OVCAR3 (cell line): ENCODE measurements around the gene ALK.

GRCh38 chr2:27584093-27585012 lies 1.5 kb downstream of the ZNF512 start:
- RRBS: no CpG with 5 or more reads among the region's 9 CpGs

GRCh38 chr2:27629149-27629428 lies 239 bp downstream of the GPN1 start:
- RRBS: 4% methylated on average over 4 of the region's 12 CpGs

DNA sequence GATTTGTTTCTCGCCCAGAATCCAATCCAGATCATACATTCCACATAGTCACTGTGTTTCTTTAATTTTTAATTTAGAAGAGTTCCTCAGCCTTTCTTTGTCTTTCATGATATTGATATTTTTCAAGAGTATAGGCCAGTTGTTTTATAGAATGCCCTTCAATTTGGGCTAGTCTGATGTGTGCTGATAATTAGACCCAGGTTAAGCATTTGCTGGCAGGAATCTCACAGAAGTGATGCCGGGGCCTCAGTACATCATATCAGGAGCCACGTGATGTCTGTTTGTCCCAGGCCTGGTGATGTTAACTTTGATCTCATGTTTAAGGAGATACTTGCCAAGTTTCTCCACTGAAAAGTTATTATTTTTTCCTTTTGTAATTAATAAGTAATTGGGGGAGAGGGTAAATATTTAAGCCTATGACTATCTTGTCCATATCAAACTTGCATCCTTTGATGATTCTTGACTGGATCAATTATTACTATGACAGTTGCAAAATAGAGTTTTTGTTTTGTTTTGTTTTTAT lies 46.1 kb downstream of the SLC4A1AP start:
- RRBS: no CpG with 5 or more reads among the region's 3 CpGs

- RRBS: no CpG with 5 or more reads among the region's 4 CpGs
Measured at GRCh38 chr2:27888740-27889332, 1.4 kb downstream of the RBKS start.

GRCh38 chr2:28390514-28391187 lies 2.0 kb upstream of the FOSL2 start:
- RRBS: 7% methylated on average over 2 of the region's 53 CpGs

GRCh38 chr2:28394445-28394890 lies 1.8 kb downstream of the FOSL2 start:
- RRBS: 14% methylated on average over 3 of the region's 16 CpGs

GRCh38 chr2:28397803-28398129 lies 5.1 kb downstream of the FOSL2 start:
- RRBS: no CpG with 5 or more reads among the region's 6 CpGs

GRCh38 chr2:28488323-28488789 lies 7.5 kb upstream of the PLB1 start:
- RRBS: no CpG with 5 or more reads among the region's 5 CpGs

DNA sequence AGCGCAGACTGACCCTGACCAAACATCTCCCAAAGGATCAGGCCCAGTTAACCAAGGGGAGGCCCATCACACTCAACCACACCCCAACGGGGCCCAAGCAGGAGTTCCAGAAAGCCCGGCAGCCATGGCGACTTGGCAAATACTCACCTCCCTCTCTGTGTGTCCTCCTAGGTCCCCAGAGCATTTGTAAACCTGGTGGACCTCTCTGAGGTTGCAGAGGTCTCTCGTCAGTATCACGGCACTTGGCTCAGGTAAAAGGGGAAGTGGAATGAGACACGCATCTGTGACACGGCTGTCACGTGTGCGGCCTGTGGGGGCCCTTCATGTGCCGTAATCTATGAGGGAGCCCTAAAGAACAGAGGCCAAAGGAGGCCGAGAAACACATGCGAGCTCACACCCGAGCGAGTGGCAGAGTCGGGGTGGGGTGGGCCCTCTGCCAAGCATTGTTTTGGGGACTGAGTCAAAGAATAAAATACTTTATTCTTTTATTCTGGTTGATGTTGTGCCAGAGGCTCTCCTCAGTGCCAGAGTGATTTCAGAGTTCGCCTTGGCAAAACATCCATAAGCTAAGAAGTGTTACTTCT lies 43.2 kb downstream of the PLB1 start:
- RRBS: no CpG with 5 or more reads among the region's 17 CpGs

DNA sequence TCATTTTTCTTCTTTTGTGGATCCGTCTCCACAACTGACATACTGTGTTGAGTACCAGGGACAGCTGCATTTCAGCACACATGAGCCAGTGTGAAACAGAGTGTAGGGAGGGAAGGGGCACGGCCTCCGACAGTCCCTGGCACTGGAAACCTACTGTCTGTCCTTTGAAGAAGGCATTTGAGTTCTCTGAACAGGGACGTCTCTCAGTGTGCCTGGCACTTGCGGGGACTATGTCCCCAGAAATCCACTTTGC lies 48.1 kb downstream of the PLB1 start:
- RRBS: no CpG with 5 or more reads among the region's 5 CpGs

DNA sequence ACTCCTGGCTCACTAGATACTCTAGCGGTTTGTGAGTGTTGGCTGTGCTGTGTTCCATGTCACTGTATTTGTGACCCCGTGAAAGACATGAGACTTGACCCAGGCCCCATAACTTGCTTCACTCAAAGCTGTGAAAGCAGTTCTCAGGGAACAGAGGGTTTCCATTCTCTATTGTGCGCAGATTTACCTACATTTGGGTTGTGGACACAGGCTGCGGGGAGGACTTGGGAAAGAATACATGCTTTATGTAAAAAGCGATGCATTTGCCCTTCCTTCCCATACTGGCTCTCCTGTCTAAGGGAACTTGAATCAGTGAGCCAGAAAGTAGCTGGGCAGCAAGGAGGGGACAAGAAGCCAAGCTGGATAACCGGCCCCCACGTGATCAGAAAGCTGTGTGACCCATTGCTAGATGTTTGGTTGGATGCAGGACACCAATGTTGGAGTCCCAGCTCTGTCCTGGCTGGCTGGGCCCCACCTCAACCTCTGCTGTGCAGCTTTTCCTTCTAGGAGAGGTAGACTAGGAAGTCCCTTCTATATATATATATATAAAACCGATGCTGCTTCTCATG lies 52.3 kb downstream of the PLB1 start:
- RRBS: no CpG with 5 or more reads among the region's 8 CpGs

DNA sequence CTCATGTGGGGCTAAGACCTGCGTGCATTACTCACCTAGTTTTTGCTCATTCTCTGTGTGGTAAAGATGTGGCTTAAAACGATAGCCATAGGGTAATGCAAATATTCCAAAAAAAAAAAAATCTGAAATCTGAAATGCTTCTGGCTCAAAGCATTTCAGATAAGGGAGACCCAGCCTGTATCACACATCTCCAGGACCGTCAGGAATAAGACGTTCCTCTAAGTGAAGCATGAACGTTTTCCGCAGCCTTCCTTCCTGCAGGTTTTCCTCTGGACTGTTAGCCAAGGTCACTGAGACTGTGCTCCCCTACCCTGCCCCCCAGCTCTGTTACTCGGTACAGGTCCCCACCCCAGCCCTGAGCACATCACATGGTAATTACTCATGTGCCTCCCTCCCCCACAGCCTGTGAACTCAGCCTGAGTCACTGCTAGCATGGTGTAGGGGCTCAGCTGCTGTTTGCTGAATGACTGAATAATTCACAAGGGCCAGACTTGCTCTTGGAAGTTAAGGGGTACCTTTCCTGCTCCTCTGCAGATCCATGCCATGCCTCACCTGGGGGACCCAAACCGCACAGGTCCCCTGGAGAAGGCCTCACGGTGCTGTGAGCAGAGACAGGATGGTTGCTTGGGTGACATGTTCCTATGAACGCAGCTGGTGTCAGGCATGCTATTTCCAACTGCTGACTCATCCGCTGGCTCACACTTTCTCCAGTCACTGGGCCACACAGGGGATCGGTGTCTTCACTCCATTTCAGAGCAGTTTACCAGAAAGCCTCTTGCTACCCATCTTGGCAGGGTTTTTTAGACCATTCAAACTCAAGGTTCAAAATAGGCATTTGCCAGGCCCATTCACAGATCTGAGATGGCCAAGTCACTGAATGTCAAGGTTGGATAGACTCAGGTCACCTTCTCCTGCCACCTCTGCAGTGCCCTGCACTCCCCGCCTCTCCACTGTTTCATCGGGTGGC lies 88.2 kb downstream of the PLB1 start:
- RRBS: no CpG with 5 or more reads among the region's 14 CpGs

GRCh38 chr2:28633497-28634170 lies 118.0 kb upstream of the PPP1CB start:
- RRBS: no CpG with 5 or more reads among the region's 9 CpGs

- RRBS: no CpG with 5 or more reads among the region's 3 CpGs
Measured at GRCh38 chr2:28775601-28776194, 24.1 kb downstream of the PPP1CB start.

DNA sequence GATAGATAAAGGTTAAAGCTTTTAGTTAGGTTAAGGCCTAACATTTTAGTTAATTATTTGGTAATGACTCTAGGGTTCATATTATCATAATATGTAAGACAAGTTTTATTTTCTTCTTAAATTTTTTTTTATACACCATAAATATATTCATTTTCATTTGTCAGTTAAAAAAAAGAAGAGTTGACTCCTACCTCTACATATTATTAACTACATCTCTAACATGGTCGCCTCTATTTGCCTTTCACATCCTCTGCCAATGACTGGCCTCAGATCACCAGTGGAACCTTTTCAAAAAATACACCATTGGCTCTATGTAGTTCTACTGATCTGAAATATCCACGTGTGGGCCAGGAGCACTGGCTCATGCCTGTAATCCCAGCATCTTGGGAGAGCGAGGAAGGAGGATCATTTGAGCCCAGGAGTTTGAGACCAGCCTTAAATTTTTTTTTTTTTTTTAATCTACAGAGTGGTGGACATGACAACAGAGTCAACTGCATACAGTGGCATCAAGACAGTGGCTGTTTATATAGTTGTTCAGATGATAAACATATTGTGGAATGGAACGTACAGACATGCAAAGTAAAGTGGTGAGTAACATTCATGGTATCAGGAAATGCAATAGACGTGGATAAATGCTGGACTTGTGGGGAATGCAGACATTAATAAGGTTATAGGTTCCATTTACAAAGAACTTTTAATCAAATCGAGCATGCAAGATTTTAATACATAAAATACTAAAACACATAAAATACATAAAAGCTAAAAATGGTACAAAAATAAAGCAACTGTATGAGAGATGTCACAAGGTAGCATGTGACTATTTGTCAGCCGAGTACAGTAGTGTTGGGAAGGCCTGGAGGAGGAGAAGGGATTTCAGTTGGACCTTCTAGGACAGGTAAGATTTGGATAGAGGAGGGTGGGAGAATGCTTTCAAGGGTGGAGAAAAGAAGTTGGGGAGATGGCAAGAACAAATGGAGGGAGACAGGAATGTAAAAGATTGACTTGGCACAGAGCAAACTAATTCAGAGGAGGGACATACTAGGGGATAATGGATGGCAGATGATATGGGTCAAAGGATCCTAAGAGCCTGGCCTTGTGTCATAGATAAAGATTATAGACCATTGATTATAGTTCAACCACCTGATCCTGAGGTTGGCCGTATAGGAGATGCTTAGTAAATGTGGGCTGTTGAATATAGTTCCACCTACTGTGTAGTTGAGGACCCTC lies 11.9 kb downstream of the WDR43 start:
- RRBS: no CpG with 5 or more reads among the region's 8 CpGs

GRCh38 chr2:28908670-28908961 lies 14.1 kb downstream of the WDR43 start:
- RRBS: no CpG with 5 or more reads among the region's 4 CpGs

GRCh38 chr2:29010844-29011540 lies 29.9 kb downstream of the TOGARAM2 start:
- RRBS: no CpG with 5 or more reads among the region's 12 CpGs

DNA sequence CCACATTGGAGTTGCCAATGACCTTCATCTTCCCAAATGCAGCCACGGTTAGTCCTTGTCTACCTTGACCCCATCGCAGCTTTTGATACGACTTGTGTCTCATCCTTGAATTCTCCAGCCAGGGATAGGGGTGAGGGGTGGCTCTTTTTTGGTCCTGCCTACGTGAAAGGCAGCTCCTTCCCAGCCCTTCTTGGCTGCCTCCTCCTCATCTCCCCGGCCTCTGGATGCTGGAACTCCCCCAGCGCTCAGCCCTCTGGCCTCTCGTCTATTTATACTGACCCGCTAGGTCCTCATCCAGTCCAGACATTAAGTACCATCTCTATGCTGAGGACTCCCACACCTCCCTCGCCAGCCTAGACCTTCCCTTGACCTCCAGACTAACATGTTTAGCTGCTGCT lies 34.5 kb downstream of the TOGARAM2 start:
- RRBS: no CpG with 5 or more reads among the region's 9 CpGs

GRCh38 chr2:29112868-29113731 lies 2.1 kb upstream of the CLIP4 start:
- RRBS: no CpG with 5 or more reads among the region's 7 CpGs

GRCh38 chr2:29921110-29921960 lies at the start of gene ALK:
Gene ALK, minus strand, starts transcription at chr2:29921586.
- RRBS: 5% methylated on average over 13 of the region's 69 CpGs